Metastatic Lung Carcinoma in the Adrenal Gland (tissue), 1 donor: Measurements from ENCODE around the genes ARMH4 and PSMA3.

DNA sequence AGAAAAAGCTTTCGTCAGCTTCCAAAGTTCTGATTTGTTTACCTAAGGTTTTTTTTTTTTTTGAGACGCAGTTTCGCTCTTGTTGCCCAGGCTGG, 1.3 kb downstream of the LGALS3 start:
- PRO-cap = no peak

DNA sequence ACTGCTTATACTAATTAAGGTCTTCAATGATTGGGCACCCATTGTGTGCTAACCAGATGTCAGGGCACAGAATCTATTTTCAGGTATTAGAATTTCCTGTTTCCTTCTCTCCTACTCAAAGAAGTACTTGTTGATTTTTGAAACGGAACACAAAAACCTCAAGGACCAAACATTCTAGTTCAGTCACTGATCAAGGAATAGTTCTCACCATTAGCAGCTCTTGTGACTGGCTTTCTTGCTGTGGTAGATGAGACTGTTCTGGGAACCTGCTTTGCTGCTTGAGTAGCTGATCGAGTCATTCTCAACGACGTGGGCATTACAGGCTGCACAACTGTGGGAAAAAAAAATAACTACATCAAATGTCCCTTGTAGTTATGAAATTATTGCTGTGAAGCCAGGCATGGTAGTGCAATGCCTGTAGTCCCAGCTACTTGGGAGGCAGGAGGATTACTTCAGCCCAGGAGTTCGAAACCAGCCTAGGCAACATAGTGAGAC, 10.9 kb downstream of the DLGAP5 start:
- PRO-cap = no peak

DNA sequence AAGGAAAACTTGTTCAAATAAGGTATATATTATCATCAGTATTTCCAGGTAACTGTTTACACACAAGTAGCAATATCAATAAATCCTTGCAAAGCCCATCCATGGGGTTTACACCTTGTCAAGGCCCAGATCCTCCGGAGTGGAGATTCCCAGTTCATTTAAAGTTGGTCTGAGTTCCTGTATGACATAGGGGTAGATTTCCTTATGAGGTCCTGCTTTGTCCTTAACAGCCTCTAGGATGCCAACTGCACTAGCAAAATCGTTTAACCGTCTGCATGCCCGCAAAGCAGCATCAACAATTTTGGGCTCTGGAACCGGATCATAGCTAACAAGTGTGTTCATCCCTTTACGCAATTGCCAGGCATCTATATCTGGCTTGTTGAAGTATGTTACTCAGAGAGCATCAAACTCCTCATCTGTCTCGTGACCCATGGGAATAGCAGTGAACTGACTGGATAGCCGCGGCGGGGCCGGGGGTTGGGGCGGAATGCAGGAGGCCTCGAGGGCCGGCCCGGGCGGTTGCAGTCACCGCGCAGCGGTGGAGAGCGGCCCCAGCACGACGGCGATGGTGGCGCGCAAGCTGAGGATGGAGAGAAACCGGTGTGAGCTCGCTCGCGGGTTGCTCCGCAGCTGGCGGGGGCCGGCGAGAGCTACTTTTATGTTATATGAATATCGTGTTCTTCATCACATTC, 30.6 kb upstream of the FBXO34 start:
- PRO-cap = no peak

DNA sequence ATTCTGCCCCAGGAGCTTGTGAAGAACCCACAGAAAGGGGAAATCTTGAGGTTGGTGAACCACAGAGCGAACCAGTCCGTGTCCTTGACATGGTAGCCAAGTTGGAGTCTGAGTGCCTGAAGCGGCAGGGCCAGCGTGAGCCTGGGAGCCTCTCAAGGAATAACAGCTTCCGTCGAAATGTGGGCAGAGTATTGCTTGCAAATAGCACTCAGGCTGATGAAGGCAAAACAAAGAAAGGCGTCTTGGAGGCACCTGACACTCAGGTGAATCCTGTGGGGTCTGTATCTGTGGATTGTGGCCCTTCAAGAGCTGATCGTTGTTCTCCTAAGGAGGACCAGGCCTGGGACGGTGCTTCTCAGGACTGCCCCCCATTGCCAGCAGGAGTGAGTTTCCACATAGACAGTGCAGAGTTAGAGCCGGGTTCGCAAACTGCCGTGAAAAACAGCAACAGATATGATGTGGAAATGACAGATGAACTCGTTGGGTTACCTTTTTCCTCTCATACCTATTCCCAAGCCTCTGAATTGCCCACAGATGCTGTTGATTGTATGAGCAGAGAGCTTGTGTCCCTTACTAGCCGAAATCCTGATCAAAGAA, 60.4 kb downstream of the ATG14 start:
- PRO-cap = no peak

DNA sequence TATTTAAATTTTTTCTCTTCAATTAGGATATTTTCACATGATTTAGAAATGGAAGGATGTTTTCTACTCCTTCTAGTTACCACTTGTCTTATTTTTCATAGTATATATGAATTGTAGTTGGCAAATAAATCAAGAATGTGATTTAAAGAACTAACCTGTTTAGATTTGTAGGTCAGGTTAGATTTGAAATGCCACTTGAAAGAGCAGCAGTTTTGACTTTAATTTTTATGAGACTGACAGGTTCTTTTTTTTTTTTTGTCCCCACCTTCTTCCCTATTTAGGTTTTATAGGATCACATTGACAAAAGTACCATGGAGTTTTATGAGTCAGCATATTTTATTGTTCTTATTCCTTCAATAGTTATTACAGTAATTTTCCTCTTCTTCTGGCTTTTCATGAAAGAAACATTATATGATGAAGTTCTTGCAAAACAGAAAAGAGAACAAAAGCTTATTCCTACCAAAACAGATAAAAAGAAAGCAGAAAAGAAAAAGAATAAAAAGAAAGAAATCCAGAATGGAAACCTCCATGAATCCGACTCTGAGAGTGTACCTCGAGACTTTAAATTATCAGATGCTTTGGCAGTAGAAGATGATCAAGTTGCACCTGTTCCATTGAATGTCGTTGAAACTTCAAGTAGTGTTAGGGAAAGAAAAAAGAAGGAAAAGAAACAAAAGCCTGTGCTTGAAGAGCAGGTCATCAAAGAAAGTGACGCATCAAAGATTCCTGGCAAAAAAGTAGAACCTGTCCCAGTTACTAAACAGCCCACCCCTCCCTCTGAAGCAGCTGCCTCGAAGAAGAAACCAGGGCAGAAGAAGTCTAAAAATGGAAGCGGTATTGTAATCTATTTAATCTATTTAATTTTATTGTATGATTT, 32.0 kb downstream of the KTN1 start:
- PRO-cap = no peak

GRCh38 chr14:55697416-55697855, 117.4 kb downstream of the KTN1 start:
- PRO-cap = no peak

DNA sequence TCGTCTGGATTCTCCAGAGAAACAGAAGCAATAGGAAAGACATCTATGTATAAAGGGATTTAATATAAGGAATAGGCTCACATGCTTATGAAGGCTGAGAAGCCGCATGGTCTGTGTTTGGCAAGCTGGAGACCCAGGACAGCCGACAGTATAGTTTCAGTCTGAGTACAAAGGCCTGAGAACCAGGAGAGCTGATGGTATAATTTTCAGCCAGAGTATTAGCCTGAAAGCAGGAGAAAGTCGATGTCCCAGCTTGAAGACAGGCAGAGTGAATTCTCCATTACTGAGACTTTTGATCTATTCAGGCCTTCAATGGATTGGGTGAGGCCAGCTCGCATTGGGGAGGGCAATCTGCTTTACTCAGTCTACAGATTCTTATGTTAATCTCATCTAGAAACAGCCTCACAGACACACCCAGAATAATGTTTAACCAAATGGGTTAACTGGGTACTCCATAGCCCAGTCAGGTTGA, 117.9 kb downstream of the KTN1 start:
- PRO-cap = no peak

GRCh38 chr14:55925952-55926310, 192.3 kb upstream of the PELI2 start:
- PRO-cap = no peak

DNA sequence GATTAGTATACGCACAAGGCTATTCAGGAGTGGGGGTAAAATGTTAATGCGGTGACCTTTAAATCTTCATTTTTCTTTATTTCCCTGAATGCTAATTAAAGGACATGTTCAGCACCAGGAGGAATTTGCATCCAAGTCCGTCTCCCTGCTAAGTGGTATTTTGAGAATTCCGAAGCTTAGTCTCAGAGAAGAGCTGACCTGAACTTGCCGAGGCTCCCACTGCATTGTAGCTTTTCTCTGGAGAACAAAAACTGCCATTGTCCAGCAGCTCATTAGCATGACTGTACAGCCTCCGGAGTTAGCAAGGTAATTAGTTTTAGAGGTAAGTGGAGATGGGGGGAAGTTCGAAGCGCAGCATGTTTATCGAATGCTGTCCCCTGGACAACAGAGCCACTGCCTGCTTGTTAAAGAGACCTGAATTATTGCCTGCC, 160.3 kb upstream of the PELI2 start:
- PRO-cap = no peak

DNA sequence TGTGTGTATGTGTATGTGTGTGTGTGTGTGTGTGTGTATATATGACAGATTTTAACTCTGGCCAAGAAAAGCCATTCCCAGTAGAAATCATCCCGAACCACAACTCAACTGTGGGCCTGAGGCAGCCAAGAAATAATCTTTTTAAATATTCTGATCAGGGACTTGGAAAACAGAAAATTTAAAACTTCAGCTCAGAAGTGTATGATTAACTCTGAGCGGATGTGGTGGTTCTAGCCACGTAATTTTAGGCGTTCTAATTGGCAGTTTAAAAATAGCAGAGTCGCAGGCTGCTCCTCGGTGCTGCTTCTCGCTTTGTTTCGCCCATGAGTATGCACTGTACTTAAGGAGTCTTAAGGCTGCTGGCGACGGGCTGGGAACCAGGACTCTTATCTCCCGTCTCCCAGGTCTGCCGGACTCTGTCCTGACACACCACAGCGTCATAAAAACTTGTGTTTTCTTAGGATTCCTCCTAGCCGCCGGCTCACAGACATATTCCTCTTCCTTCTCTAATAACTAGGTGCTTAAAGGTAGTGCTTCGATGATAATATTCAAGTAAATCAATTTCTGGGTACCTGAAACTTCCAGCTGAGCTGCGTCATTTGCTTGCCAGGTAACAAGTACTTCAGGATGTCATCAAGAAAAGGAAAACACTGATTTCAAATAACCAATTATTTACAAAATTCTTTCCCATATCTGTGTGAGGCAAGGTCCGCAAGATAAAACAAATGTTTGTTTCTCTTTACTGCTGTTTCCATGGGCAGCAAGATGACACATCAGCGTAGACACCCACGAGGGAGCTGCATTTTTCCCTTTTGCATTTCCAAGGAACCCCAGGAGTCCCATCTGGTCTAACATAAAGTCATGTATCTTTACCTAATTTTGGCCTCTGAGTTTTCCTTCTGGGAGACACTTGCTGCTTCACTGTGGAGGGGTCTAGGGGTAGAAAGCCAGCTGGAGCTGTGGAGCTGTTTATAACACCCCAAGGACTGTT, 113.2 kb upstream of the PELI2 start:
- PRO-cap = no peak

DNA sequence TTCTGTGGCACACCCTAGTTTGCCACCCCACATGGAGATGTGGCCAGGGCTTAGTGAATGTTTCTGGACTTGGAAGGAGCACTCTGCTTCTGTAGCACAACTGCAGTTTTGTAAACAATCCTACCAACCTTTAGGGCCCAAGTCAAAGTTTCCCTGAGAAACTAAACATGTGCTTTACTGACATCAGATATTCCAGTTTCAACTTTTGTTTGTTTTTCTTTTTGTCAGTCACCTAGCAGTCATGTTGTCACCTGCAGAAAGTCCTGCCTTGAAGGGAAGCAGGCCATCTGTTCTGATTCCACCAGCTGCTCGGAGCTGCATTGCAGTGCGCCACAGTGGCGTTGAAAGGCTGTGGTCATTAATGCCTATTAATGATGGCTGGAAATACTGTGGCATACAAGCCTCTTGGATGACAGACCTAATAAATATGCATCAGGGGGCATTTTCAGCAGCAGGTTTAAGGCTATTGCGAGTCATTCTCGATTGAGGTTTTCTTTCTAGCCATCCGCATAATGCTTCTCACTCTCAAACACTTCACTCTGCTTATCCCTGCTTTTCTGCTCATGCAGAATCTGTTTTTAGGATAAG, 7.8 kb downstream of the PELI2 start:
- PRO-cap = no peak

DNA sequence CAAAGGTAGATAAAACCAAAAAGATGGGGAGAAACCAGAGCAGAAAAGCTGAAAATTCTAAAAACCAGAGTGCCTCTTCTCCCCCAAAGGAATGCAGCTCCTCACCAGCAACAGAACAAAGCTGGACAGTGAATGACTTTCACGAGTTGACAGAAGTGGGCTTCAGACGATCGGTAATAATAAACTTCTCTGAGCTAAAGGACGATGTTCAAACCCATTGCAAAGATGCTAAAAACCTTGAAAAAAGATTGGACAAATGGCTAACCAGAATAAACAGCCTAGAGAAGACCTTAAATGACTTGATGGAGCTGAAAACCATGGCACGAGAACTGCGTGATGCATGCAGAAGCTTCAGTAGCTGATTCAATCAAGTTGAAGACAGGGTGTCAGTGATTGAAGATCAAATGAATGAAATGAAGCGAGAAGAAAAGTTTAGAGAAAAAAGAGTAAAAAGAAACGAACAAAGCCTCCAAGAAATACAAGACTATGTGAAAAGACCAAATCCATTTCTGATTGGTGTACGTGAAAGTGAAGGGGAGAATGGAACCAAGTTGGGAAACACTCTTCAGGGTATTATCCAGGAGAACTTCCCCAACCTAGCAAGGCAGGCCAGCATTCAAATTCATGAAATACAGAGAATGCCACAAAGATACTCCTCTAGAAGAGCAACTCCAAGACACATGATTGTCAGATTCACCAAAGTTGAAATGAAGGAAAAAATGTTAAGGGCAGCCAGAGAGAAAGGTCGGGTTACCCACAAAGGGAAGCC, 111.6 kb downstream of the PELI2 start:
- PRO-cap = no peak

GRCh38 chr14:56240057-56240820, 122.0 kb downstream of the PELI2 start:
- PRO-cap = no peak

GRCh38 chr14:56808189-56809546, 1.6 kb downstream of the OTX2 start:
- PRO-cap = no peak

- PRO-cap = no peak
Measured at GRCh38 chr14:57111884-57112923, 156.5 kb downstream of the EXOC5 start.

DNA sequence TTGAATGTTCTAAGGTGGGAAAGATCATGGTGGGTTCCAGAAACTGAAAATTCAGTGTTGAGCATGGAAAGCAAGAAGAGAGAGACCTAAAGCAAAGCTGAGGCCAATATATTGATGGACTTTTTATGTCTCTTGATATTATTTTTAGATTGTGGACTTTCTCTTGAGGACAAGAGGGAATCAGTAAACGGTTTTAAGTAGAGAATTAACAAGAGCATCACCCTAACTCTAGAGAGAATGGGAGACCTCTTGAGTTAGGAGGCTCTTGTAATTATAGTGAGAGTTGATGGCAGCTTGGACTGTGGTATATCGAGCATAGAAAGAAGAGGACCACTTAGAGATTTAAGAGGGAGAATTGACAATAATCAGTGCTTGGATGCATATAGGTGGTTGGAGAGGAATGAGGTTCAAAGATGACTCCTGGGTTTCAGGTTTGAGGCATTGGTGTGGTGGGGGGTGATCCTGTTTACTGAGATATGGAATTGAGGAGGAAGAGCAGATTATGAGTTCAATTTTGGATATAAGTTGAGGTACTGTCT, 17.2 kb downstream of the NAA30 start:
- PRO-cap = no peak

GRCh38 chr14:58151916-58152752, at the start of gene ARMH4:
ARMH4 (minus strand) TSS chr14:58152213.
- PRO-cap = unidirectional peak, minus-strand start at chr14:58152197

GRCh38 chr14:58244209-58244538, 469 bp upstream of the PSMA3 start:
- PRO-cap = no peak

GRCh38 chr14:58244539-58245625, at the start of gene PSMA3:
PSMA3 (plus strand) TSS chr14:58244843.
- PRO-cap = bidirectional peak, plus-strand start at chr14:58244856, minus-strand start at chr14:58244644; bidirectional peak, plus-strand start at chr14:58245300, minus-strand start at chr14:58245139

- PRO-cap = no peak
Measured at GRCh38 chr14:58639509-58640194, 1.9 kb downstream of the DACT1 start.